ENCODE measurements around the gene PTGDS.

- PRO-cap, 8 experiments: no peak in any of the 8 experiments
Measured at GRCh38 chr9:136404449-136405283, 4.7 kb upstream of the SNAPC4 start.

DNA sequence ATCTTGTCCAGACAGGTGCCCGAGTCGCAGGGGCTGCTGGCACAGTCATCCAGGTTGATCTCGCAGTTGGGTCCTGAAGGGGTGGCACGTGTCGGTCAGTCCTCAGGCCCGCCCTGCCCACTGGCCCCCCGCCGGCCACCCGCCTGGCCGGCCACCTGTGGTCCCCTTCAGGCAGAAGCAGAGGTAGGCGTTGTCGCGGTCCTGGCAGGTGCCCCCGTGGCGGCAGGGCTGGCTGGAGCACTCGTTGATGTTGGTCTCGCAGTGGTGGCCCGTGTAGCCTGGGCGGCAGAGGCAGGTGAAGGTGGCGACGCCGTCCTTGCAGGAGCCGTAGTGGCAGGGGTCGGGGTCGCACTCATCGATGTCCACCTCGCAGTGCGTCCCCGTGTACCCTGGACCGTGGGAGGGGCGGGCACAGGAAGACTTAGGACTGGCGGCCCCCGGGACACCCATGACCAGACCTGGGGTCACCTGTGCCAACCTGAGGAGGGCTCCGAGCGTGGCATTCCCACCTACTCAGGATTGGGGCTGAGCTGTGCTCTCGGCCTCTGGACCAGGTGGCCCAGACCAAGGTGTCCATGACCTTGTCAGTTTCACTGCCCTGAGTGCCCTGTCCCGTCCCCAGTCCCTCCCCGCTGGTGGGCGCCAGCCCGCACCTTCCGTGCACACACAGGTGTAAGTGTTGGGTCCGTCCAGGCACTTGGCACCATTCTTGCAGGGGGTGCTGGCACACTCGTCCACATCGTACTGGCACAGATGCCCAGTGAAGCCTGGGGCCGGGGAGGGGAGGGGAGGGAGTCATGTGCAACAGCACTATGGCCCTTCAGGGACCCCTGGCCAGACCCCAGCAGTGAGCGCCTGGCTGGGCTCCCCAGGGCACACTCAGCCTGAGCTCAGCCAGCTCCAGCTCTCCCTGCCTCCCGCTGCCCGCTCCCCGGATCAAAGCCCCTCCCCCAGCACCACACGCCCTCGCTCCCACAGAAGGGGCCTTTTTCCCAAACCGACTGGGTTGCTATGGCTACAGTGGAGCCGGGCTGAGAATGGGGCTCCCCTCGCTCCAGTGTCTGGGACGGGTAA is 30.2 kb downstream of the NOTCH1 start:
- PRO-cap, 8 experiments: no peak in any of the 8 experiments

- PRO-cap, 8 experiments: peak in 2 of 8 experiments; most common minus-strand start chr9:136517296 (in 2)
Measured at GRCh38 chr9:136517171-136517398, 28.8 kb downstream of the NOTCH1 start.

DNA sequence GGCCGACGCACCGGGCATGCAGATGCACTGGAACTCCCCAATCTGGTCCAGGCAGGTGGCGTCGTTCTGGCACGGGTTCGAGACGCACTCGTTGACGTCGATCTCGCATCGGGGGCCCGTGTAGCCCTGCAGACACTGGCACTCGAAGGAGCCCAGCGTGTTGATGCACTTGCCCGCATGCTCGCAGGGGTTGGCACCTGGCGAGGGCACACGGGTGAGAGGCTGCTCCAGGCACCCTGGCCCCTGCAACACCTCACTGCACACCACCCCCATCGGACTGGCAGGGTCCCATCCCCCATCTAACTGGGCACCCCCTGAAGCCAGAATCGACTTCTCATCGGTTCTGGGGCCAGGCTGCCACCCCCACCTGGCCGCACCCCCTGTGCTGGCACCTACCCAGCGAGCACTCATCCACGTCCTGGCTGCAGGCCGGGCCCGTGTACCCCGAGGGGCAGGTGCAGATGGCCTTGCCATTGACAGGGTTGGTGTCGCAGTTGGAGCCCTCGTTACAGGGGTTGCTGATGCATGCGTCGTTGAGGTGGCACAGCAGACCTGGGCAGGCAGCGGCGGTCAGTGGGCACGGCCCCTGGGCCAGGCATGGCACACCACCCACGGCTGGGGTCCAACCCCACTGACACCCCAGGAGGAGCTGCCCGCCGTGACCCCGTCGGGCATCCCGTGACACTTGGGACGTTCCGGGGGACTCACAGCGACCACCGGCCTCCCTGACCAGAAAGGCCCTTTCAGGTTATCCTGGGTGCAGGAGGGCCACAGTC is 27.9 kb downstream of the NOTCH1 start:
- PRO-cap, 8 experiments: peak in 5 of 8 experiments; most common minus-strand start position 275 of the sequence (in 3)

- PRO-cap, 8 experiments: peak in 3 of 8 experiments; most common minus-strand start chr9:136527524 (in 1)
Measured at GRCh38 chr9:136527075-136528316, 18.4 kb downstream of the NOTCH1 start.

DNA sequence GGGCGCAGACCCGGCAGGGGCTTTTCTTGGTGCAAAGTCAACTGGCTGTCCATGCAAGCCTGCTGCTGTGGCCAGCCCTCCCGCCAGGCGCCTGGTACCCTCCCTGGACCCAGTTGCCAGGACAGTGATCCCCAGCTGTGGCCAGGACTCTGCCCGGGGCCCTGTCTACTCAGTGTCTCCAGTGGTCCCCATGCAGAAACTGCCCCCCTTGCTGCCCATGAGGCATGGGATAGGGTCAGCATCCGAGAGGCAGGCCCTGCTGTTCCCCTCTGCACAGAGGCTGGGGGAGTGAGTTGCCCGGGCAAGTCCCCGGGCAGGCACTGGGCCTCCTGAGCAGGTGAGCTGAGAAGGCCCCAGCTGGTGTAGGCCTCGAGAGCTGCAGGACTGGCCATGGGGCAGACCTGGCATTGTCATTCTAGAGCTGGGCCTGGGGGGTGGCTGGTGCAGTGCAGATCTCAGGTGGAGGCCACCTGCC is 4.5 kb upstream of the NOTCH1 start:
- PRO-cap, 8 experiments: no peak in any of the 8 experiments

GRCh38 chr9:136571834-136572932 is 26.3 kb upstream of the NOTCH1 start:
- PRO-cap, 8 experiments: peak in 1 of 8 experiments; most common plus-strand start chr9:136572810 (in 1)

DNA sequence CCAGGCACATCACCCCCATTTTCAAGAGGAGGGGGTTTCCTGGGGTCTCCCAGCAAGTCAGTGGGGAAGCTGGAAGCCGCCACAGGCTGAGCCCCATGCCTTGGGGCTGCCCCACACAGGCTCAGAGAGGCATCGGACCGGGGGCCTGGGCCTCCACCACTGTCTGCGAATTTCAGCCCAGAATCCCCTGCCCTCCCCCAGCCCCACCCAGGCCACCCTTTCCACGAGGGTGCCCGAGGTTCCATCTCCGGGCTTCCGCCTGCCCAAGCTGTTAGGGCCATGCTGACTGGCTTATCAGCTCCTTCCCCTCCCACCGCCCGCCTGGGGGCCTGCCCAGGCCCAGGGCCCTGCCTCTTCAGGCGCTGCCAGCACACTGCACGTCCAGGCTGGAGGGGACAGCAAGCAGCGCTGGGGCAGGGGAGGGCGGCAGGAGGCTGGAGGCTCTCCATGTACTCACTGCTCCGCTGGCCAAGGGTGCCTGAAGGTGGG is 58.0 kb upstream of the EGFL7 start:
- PRO-cap, 8 experiments: no peak in any of the 8 experiments

DNA sequence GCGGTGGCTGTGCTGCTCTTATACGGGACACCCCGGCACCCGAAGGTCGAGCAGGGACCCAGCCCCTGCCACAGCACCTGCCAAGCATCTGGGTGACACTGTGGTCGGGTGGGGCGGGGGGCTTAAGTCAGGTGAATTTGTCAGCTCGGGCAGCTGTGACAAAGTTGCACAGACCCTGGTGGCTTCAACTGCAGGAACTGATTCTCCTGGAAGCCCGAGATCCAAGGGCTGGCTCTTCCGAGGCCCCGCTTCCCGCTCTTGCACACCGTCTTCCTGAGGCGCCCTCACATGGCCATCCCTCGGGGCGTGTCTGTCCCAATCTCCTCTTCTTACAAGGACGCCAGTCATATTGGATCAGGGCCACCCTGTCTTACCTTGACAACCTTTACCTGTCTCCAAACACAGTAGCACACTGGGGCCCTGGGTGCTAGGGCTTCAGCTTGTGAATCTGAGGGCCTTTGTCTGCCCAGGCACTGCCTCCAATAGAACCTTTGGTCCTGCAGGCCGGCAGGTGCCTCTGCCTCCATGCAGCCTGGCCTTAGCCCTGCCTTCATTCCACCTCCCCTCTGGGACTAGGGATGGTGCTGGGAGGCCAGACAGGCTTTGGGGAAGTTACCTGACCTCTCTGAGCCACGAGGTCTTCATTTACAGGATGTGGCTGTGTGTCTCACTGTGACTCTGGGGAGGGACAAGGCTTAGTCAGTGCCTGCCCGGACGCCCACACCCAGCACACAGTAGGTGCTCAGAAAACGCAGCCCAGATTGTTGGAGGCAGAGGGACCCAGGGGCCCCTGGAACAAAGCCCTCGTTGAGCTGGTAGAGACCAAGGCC is 47.3 kb upstream of the EGFL7 start:
- PRO-cap, 8 experiments: no peak in any of the 8 experiments

DNA sequence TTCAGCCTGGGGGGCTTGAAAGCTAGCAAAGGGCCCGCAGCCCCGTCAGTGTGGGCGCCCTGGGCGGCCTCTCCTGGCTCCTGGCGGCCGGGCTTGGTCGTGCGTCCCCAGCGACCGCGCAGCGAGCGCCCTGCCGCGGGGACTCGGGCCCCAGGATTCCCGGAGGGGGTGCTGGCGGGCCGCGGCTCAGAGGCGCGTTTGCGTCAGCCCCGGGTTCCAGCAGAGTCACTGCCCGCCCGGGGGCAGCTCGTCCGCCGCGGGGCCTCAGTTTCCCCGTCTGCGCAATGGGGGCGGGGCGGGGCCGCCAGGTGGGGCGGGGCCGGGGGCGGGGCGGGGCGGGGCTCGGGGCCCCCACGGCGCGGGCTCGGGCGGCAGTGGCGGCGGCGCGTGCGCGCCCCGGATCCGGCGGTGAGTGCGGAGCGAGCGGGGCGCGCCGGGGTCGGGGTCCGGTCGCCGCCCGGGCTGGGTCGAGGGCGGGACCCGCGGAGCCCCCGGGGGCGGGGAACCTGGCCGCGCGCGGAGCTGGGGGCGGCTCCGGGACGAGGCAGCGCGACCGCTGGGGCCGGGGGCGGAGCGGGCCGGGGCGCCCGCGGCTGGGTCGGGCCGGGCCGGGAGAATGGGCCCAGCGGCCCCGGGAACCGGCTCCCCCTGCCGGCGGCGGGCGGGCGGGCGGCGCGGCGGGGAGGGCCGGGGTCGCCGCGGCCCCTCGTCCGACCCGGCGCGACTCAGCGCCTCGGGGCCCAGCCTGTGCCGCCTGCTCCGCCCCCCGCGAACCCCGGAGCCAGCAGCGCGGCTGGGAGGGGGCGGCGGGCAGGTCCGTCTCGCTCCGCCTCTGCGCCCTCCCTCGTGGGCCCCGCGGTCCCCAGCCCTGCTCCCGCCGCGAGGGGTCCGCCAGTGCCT is 2.9 kb downstream of the EGFL7 start:
- PRO-cap, 8 experiments: peak in 3 of 8 experiments; most common plus-strand start position 401 of the sequence (in 3); most common minus-strand start position 161 of the sequence (in 1)

GRCh38 chr9:136670508-136671515 is 8.1 kb downstream of the EGFL7 start:
- PRO-cap, 8 experiments: no peak in any of the 8 experiments

DNA sequence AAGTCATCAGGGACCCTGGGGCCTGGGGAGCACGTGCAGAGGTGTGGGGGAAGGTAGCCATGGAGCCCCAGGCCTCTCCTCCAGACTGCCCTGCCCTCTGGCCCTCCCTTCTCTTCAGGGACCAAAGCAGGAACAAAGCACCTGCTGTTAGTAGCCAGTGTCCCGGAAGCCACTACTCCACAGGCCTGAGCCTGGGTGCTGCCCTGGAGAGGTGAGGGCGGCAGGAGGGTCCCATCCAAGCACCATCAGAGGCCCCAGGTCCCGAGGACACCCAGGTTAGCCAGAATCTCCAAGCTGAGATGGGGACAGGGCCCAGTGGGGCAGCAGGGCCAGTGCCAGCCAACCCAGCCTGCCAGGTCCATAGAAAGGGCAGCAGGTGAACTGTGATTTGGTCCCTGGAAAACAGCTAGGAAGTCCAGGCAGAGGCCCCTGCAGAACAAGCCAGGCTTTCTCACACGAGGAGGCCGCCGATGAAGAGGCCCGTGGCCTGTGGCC is 2.2 kb downstream of the AGPAT2 start:
- PRO-cap, 8 experiments: no peak in any of the 8 experiments

GRCh38 chr9:136726089-136727206 is 14.1 kb downstream of the DIPK1B start:
- PRO-cap, 8 experiments: no peak in any of the 8 experiments

GRCh38 chr9:136766269-136767254 is 2.2 kb upstream of the LCN15 start:
- PRO-cap, 8 experiments: no peak in any of the 8 experiments

DNA sequence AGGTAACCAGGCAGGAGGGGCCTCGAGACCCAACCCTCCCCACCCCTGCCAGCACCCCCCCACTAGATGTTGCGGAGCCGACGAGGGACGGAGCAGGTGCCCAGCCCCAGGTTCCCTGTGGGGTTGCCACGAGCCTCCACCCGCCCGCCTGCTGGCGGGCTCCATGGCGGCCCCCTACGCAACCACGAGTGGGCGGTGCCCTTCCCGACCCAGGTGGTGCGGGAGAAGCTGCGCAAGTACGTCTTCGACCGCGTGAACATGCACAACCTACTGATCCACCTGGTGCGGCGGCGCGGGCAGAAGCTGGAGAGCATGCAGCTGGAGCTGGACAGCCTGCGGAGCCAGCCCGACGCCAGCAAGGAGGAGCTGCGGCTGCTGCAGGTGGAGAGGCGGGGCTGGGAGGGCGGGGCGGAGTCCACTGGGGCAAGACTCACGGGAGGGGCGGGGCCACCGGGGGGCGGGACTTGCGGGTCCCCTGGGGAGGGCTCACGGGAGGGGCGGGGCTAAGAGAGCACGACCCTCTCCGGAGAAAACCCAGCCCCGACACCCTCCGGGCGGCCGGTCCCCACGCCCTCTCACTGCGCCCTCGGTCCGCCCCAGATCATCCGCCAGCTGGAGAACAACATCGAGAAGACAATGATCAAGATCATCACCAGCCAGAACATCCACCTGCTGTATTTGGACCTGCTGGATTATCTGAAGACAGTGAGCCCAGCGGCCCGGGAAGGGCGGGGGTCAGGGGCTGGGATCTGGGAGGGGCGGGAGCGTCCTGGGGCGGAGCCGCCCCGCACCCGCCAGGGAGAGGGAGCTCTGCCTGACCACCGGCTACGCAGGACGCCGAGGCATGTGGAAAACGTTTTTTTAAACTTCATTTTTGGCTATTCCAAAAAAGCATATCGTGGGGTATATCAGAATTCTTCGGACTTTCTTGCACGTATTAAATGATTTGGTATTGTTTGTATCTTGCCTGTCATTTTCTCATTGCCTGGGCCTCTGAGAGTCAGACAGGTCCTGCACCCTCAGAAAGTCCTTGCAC is 4.0 kb downstream of the CCDC183 start:
- PRO-cap, 8 experiments: no peak in any of the 8 experiments

- PRO-cap, 8 experiments: no peak in any of the 8 experiments
Measured at GRCh38 chr9:136823220-136823745, 15.5 kb downstream of the RABL6 start.

- PRO-cap, 8 experiments: no peak in any of the 8 experiments
Measured at GRCh38 chr9:136835474-136836091, 6.7 kb upstream of the AJM1 start.

DNA sequence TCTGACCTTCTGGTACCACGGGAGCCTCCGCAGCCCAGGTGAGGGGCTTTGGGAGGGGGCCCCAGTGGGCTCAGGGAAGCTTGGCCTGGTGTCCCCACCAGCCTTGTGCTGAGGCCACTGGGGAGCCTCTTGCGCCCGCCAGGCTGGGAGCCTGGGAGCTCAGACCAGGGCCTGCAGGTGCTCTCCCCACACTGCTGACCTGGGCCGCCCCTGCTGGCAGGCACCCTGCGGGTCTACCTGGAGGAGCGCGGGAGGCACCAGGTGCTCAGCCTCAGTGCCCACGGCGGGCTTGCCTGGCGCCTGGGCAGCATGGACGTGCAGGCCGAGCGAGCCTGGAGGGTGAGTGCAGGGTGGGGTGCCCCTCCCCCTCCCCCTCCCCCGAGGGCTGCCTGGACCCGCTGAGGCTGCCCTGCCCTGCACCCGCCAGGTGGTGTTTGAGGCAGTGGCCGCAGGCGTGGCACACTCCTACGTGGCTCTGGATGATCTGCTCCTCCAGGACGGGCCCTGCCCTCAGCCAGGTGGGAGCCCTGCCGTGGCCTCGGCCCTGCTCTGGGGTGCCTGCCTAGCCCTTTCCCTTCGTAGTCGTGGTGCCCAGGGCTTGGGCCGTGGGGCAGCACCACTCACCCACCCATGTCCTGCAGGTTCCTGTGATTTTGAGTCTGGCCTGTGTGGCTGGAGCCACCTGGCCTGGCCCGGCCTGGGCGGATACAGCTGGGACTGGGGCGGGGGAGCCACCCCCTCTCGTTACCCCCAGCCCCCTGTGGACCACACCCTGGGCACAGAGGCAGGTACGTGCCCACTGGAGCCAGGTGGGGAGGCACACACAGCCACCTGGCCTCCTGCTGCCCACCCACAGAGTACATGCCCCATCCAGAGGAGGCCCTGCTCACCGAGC is 5.9 kb downstream of the MAMDC4 start:
- PRO-cap, 8 experiments: no peak in any of the 8 experiments

DNA sequence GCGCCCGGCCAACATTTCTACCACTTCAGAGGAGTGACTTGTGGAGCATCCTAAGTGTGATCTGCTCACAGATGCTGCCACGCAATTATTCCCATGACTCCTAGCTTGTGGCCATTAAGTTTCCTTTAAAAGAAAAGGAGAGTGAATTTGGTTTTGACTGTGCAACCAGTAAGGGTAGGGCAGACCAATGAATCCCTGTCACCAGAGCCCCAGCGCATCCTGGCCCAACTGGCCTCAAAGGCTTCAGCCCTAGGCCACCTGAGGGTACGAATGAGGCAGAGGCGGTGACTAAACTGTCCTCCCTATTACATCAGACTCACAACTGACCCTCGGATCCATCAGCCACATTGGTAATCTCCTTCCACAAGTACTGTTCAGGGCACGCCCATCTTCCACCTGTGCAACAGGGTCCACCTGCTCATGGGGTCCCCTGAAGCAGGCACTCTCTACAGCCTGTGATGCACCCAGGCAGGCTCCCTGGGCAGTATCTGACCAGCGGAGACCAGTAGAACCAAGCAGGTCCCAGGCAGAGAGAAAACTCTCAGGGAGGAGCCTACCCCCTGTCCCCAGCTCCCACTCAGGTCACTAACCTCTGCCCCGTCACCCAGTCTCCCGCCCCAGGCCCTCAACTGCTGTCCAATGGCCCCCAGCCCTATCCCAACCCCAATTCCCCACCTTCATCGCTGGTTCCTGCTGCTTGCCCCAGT is 1.0 kb downstream of the EDF1 start:
- PRO-cap, 8 experiments: no peak in any of the 8 experiments

DNA sequence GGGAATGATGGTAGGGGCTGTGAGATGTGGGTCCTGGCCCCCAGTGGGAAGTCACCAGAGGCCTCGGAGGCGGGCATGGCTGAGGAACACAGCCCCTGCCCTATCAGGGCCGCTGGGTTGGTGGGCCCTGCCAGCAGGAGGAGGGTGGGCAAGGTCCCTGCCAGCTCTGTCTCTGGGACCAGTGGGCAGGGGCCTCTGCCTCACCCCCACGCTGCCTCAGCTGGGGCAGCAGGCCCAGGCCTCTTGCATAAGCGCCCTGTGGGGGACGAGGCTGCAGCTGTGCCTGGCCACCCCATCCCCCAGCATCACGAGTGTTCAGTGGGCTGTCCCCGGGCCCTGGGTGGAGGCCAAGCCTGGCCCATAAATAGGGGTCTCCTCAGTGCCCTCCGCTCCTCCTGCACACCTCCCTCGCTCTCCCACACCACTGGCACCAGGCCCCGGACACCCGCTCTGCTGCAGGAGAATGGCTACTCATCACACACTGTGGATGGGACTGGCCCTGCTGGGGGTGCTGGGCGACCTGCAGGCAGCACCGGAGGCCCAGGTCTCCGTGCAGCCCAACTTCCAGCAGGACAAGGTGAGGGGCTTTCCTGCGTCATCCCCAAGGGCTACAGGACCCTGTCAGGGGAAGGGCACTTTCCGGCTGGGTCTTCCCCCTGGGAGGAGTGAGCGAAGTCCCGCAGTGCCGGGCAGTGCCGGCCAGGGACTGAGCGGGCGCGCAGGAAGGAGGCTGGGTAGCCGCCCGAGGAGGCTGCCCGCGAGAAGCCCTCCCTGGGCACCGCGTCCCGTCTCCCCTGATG is at the start of gene PTGDS:
Gene PTGDS, plus strand, starts transcription at position 389 of the 800 bp plus-strand sequence.
- PRO-cap, 8 experiments: no peak in any of the 8 experiments

Data from peripheral blood mononuclear cell (primary cell).